AG08470 (cell line): ENCODE results near the genes CXCL12, WASHC2C, GPRIN2 and ZNF488.

GRCh38 chr10:43816223-43816612 is 167.5 kb upstream of the ZNF32 start:
- RRBS, result no CpG with 5 or more reads among the region's 5 CpGs

GRCh38 chr10:43822445-43823077 is 173.9 kb upstream of the ZNF32 start:
- RRBS, result no CpG with 5 or more reads among the region's 8 CpGs

- RRBS, result 90% methylated on average over 2 of the region's 8 CpGs
Observed at GRCh38 chr10:43863826-43864654, 215.4 kb upstream of the ZNF32 start.

GRCh38 chr10:44046584-44047167 is 338.2 kb downstream of the CXCL12 start:
- RRBS, result no CpG with 5 or more reads among the region's 12 CpGs

DNA sequence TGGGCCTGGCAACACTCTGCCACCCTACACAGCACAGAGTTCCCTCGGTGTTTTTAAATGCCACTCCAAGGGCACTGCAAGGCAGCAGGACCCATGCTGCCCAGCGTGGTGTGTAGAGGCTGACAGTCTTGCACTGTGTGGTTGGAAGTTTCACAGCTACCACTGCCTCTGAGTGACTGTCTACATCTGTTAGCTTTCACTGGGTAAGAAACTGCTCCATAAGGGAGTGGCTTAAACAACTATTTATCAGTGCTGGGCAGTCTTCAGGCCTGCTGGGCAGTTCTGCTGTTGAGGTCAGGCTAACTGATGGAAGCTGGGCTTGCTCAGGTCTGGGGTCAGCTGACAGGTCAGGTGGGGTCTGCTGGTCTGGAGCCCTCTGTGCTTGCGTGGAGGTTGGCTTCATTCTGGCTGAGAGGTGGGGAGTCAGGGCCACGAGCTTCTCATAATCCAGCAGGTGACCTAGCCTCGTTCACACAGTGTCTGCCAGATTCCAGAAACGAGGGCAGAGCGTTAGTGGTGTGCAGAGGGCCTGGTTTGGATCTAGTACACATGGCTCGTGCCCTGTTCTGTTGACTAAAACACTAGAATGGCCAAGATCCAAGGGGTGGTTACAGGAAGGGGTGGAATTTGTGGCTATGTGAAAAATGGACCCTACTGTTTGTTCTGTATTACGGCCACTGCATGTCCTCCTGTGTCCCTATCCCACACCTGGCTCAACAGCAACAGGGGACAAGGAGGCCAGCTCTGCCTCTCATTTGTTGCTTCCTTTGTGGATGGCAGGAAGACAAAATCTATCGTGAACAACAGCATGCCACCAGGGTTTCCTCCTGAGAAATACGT is 319.4 kb downstream of the CXCL12 start:
- RRBS, result no CpG with 5 or more reads among the region's 11 CpGs

DNA sequence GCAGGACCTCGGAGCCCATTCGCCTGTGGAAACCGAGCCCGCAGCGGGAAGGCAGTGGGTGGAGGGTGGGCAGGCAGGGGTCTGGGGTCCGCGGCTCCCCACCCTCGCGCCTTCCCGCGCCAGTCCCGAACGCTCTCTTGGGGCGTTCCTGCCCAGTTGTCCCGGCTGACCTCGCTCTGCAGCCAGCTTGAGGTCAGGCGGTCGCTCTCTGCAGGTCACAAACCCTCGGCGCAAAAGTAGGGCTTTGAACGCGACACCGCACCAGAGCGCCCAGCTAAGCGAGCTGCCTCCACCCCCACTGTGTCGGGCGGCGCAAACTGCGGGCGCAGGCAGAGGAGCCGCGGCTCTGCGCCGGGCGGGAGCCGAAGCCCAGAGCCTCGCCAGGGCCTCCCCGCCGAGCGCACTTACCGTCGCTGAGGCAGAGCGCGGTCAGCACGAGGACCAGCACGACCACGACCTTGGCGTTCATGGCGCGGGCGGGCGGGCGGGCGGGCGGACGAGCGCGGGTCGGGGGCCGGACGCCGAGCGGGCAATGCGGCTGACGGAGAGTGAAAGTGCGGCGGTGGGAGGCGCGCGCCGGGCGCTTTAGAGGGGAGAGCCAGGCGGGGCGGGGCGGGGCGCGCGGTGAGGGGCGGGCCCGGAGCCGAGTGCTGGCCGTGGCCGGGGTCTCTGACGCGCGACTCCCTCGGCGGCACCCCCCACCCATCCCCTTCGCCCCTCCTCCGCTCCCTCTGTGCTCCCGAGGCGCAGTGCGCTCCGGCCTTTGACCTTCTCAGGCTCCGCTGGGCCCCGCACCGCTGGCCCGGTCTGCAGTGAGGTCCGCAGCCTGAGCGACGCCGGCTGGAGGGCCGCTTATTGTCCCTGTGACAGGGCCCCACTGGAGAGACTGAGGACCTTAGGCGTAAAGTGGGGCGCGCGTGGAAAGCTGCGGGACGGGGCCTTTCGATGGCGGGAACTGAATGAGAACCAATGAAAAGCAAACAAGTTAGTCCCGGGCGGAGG is at the start of gene CXCL12:
Gene CXCL12, minus strand, starts transcription at position 561 of the 1,002 bp plus-strand sequence.
- RRBS, result 3% methylated on average over 32 of the region's 113 CpGs

DNA sequence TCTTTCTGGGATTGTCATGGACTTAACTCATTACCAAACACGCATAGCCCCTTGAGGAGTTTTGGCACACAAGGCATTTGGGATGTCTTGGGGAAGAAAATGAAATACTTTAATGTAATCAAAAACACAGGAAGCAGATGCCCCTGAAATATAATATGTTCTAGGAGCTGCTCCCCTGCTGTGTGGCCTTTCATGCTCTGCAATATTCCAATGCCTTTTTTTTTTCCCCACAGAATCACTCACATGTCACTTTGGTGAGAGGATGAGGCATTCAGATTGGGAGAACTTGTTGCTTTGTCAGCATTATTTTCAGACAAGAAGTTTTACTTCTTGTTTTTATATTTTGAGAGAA is 53.2 kb upstream of the CXCL12 start:
- RRBS, result no CpG with 5 or more reads among the region's 1 CpG

- RRBS, result no CpG with 5 or more reads among the region's 6 CpGs
Observed at GRCh38 chr10:44857582-44857991, 53.5 kb upstream of the TMEM72 start.

GRCh38 chr10:44888830-44889289 is 22.3 kb upstream of the TMEM72 start:
- RRBS, result no CpG with 5 or more reads among the region's 4 CpGs

DNA sequence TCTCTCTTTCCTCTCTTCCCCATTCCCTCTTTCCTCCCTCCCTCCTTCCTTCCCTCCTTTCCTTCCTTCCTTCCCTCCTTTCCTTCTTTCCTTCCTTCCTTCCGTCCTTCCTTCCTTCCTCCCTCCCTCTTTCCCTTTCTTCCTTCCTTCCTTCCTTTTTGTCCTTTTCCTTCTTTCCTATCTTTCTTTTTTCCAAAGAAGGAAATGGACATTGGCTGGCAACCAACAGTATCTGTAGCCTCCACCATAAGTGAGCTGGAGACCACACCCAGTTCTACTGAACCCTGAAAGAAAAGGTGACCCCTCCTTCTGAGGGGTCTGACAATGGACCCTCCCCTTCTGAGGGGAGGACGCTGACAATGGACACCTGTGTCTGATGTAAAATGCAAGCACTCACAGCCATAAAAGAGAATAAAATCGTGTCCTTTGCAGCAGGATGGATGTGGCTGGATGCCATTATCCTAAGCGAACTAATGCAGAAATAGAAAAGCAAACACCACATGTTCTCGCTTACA is 2.1 kb upstream of the RASSF4 start:
- RRBS, result no CpG with 5 or more reads among the region's 5 CpGs

- RRBS, result 64% methylated on average over 2 of the region's 15 CpGs
Observed at GRCh38 chr10:44975234-44976012, 3.2 kb downstream of the DEPP1 start.

- RRBS, result no CpG with 5 or more reads among the region's 22 CpGs
Observed at GRCh38 chr10:44977650-44978514, 727 bp downstream of the DEPP1 start.

GRCh38 chr10:45460879-45461689 is 74.1 kb downstream of the MARCHF8 start:
- RRBS, result no CpG with 5 or more reads among the region's 13 CpGs

- RRBS, result 0% methylated on average over 7 of the region's 95 CpGs
Observed at GRCh38 chr10:45726639-45728022, at the start of gene WASHC2C. Gene WASHC2C, plus strand, starts transcription at chr10:45727266.

- RRBS, result no CpG with 5 or more reads among the region's 33 CpGs
Observed at GRCh38 chr10:45971674-45972189, 557 bp upstream of the TIMM23 start.

- RRBS, result no CpG with 5 or more reads among the region's 8 CpGs
Observed at GRCh38 chr10:46009989-46011243, 20.0 kb downstream of the NCOA4 start.

DNA sequence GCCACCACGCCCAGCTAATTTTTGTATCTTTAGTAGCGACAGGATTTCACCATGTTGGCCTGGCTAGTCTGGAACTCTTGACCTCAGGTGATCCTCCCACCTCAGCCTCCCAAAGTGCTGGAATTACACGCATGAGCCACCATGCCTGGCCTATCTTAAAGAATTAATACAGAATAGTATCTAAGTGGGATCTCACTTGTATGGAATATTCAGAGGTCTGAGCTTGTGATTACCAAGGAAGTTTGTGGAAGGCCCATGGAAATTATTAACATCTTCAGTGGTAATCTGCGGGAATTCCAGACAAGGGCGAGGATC is 16.8 kb downstream of the GPRIN2 start:
- RRBS, result no CpG with 5 or more reads among the region's 5 CpGs

DNA sequence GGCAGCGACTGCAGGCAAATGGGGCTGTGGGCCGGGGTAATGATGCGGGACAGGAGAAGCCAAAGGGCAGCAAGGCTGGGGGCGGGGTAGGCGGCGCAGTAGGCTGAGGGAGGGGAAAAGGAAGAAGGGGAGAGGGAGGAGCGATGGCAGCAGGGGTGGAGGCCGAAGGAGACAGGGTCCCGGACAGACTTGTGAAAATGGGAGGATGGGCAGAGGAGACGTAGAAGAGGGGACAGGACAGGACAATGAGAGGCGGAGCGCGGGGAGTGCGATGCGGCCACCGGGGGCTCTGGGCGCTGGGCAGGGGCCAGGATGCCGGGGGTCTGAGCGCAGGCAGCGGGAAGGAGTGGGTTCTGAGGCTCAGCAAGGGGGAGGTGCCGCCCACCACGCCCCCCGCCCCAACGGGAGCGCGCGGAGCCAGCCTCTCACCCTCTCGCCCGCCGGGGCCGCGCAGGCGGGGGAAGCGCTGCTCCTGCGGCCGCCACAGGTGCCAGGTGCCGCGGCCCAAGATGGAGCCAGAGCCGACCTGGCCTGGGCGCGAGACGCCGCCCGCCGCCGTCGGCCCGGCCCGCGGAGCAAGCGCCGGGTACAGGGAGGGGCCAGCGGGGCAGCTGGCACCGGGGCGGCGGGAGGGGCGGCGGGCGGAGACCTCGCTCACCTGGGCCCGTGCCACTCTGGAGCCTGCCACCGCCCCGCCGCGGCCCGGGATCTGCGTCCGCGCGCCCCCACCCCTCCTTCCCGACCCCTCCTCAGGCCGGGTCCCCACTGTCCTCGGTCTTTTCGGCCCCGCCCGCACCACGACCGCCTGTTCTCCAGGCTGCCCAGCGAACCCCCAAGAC is at the start of gene GPRIN2:
Gene GPRIN2, minus strand, starts transcription at position 590 of the 839 bp plus-strand sequence.
- RRBS, result 6% methylated on average over 51 of the region's 79 CpGs

DNA sequence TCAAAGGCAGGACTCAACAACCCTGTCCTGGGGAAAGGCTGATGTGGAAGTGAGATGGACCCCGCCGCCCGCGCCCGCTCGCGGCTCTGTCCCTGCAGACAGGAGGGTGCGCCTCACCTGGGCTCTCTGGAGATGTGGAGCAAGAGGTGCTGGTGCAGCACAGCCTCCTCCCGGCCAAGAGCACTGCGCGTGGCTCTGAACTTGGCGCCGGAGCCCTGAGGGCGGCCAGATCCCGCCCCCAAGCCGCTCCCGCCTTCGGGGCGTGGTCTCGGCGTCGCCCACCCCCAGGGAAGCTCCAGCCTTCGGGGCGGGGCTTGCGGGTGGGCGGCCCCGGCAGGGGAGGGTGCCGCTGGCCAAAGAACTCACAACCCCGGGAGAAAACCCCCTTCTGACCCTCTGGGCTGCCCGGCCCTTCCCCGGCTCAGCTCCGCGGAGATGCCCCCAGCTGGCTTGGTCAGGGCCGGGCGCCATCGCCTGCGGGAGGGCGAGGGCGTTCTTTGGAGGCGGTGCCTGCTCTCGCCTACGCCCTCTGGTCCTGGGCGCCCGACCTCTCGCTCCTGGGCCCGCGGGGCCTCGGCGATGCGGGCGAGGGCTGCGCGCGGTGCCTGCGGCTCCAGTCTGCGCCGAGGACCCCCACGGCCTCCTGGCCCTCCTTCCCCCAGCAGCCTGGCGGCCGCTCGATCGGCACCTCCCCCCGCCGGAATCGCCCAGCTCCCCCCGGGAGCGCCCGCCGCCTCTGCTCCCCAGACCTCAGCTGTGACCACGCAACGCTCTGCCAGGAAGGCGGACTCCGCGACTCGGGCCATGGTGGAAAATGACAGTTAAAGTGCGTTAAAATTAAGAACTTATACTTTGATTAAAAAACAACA is at the start of gene ZNF488:
Gene ZNF488, minus strand, starts transcription at position 191 of the 869 bp plus-strand sequence.
- RRBS, result no CpG with 5 or more reads among the region's 76 CpGs

GRCh38 chr10:47599583-47600083 is 76.2 kb upstream of the AGAP9 start:
- RRBS, result no CpG with 5 or more reads among the region's 19 CpGs